Renal cortical epithelial cell (primary cell): ENCODE data around the gene ERMP1.

DNA sequence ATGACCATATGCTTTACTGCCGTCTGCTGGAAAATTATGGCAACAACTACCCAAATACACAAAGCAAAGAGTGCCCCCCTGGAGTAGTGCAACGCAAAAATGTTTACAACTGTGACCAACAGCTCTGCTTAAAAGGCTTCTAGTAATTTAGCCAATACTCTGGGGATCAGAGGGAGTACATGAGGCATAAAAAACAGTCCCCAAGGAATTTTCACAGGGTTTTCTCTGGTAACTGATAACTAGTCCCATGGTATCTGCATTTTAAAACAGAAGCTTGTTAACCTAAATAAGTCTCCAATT lies 10.9 kb downstream of the KCNV2 start:
- RRBS: no CpG with 5 or more reads among the region's 2 CpGs

- RRBS: no CpG with 5 or more reads among the region's 8 CpGs
Observed at GRCh38 chr9:3224647-3225355, 301.0 kb downstream of the RFX3 start.

GRCh38 chr9:3508942-3509832 lies 16.6 kb downstream of the RFX3 start:
- RRBS: no CpG with 5 or more reads among the region's 5 CpGs

- RRBS: no CpG with 5 or more reads among the region's 3 CpGs
Observed at GRCh38 chr9:4066021-4066366, 233.9 kb downstream of the GLIS3 start.

- RRBS: no CpG with 5 or more reads among the region's 8 CpGs
Observed at GRCh38 chr9:4305009-4305723, 5.3 kb upstream of the GLIS3 start.

DNA sequence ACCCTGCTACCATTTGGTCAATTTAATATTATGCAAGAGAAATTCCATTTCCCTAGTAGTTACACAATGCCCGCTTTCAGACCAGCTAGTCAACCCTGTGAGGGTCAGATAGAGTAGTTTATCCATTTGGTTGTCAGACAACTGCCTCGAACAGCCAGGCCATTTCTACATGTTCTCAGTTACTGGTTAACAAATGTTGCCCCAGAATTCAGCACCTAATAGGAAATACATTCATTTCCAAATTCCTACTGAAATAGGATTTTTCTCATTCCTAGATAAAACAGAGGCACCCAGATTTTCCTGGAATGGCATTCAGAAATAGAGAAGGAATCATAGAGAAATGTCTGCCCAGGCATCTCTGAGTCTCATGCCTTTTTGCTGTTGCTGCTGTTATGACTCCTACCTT lies 6.5 kb upstream of the GLIS3 start:
- RRBS: no CpG with 5 or more reads among the region's 2 CpGs

GRCh38 chr9:4495595-4495979 lies 5.3 kb downstream of the SLC1A1 start:
- RRBS: no CpG with 5 or more reads among the region's 3 CpGs

DNA sequence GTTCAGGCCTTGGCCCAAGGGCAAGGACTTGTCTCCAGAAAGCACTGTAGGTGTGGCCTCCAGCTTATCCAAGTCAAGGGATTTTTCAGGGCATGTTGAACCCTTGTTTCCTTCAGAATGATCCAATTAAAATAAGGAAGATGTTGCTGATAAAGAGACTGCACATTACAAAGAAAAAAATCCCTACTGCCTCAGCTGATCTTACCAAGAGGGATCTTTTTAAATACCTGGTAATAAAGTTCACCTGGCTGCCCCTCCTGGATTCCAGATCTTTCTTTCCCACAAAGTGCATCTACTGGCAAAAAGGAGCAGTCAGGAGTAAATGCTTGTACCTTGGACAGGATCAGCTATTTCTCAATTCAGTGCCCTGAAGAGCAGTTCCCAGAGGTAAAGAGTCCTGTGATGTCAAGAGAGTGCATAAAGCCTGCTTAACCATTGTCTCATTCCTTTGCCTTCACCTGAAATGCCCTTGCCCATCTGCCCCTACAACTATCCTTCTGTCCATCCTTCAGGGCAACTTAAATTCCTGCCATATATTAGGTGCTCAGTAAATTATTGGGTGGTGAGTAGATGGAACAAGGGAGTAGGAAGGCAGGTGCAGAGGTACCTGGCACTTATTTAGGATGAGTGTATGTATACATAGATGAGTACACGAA lies 79.9 kb upstream of the PLPP6 start:
- RRBS: no CpG with 5 or more reads among the region's 1 CpG

DNA sequence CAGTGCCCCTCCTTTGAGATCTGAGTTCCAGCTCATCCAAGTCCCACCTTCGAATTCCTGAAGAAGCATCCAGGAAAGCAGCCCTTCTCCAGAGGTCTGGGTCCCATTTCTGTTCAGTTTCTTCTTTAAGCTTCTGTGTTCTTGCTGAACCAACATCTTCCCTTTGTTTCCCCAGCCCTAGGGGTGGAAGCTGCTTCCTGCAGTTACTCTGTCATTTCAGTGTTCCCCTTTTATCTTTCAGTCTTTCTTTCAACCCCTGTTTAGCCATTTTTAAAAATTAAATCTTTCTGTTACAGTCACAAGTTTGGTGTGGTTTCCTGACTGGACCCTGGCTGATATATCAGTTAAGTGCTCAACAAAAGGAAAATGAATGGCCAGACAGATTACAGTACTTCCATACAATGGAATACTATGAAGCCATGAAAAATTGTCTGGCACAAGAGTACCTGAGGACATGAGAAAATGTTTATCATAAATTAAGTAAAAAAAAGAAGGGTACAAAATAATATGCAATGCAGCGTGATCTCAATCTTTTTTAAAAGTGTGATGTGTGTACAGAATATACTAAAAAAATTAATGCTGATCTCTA lies 35.6 kb upstream of the PLPP6 start:
- RRBS: no CpG with 5 or more reads among the region's 2 CpGs

- RRBS: no CpG with 5 or more reads among the region's 10 CpGs
Observed at GRCh38 chr9:4663932-4665157, 1.9 kb downstream of the SPATA6L start.

- RRBS: no CpG with 5 or more reads among the region's 6 CpGs
Observed at GRCh38 chr9:4733416-4734307, 7.3 kb downstream of the AK3 start.

- RRBS: no CpG with 5 or more reads among the region's 10 CpGs
Observed at GRCh38 chr9:4986234-4986928, 1.3 kb downstream of the JAK2 start.

- RRBS: no CpG with 5 or more reads among the region's 4 CpGs
Observed at GRCh38 chr9:5090554-5091035, 94.8 kb downstream of the INSL6 start.

- RRBS: no CpG with 5 or more reads among the region's 9 CpGs
Observed at GRCh38 chr9:5134157-5134739, 51.2 kb downstream of the INSL6 start.

GRCh38 chr9:5438290-5438753 lies 597 bp upstream of the PLGRKT start:
- RRBS: no CpG with 5 or more reads among the region's 10 CpGs

DNA sequence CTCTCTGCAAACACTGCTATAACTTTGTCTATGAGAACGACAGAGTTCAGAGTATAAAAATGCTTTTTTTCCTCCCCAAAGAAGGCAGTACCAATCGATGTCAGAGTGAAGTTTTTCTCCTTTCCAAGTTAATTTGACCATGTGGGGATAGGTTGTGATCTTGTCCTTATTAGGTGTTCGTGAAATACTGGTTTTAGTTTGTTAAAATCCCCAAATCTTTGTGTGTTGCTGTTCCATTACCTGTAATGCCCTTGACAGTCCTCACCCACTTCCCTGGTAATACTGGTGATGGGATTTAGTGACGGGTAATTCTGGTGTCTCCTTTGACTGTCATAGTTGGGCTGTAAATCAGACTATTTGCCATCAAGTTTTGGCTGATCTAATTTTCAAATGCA lies 1.4 kb downstream of the RIC1 start:
- RRBS: no CpG with 5 or more reads among the region's 4 CpGs

DNA sequence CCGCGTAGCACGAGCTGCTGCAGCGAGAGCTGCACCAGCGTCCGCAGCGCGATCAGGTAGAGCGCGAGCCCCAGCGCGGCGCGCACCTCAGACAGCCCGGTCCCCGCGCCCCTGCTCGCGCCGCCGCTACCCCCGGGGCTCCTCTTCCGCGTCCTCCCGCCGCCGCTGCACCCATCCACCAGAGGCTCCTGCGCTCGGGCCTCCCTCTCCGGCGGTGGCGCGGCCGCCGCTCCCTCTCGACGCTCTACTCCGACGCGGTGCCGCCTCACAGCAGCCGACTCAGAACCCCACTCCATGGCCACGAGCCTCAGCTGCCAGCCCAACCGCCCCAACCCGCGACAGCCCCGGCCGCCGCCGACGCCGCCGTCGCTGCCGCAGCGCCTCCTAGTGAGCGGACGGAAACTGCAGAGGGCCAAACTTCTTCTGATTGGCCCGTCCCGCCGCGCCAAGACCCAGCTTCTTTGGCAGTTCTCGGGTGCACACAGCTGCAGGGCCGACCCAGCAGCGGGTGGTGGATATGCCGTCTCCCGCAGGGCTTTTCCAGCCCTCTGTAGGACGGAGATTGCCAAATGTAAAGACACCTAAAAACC lies at the start of gene ERMP1:
TSS of gene ERMP1 (minus strand) at position 386 of the 590 bp plus-strand sequence.
- RRBS: 2% methylated on average over 16 of the region's 68 CpGs

- RRBS: no CpG with 5 or more reads among the region's 6 CpGs
Observed at GRCh38 chr9:6414339-6414717, 1.3 kb downstream of the UHRF2 start.

DNA sequence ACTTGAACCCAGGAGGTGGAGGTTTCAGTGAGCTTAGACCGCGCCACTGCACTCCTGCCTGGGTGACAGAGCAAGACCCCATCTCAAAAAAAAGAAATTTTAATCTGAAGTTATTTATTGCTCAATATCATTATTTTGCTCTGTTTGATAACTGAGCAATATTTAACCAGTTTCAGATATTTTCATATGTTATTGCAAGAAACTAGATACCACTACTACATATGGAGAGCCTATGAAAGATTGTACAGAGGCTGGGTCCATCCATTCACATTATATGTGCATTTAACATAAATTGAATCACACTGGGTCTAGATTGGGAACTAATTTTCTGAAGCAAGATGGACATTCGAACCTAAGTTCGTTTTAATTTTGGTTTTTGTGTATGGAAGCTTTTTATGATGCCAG lies 14.6 kb downstream of the UHRF2 start:
- RRBS: no CpG with 5 or more reads among the region's 4 CpGs